A549 (cell line): Measurements from ENCODE around the genes KMT5B and PPP6R3.

GRCh38 chr11:68040103-68041031 lies 1.5 kb downstream of the TCIRG1 start:
- PRO-cap: no peak
CAGE:
- cytosol, long polyA plus RNA: no peak
- long polyA plus RNA: no peak
- nucleus, long polyA plus RNA: no peak

GRCh38 chr11:68043187-68044193 lies 4.7 kb downstream of the TCIRG1 start:
- PRO-cap: no peak
CAGE:
- cytosol, long polyA plus RNA: no peak
- long polyA plus RNA: no peak
- nucleus, long polyA plus RNA: no peak

DNA sequence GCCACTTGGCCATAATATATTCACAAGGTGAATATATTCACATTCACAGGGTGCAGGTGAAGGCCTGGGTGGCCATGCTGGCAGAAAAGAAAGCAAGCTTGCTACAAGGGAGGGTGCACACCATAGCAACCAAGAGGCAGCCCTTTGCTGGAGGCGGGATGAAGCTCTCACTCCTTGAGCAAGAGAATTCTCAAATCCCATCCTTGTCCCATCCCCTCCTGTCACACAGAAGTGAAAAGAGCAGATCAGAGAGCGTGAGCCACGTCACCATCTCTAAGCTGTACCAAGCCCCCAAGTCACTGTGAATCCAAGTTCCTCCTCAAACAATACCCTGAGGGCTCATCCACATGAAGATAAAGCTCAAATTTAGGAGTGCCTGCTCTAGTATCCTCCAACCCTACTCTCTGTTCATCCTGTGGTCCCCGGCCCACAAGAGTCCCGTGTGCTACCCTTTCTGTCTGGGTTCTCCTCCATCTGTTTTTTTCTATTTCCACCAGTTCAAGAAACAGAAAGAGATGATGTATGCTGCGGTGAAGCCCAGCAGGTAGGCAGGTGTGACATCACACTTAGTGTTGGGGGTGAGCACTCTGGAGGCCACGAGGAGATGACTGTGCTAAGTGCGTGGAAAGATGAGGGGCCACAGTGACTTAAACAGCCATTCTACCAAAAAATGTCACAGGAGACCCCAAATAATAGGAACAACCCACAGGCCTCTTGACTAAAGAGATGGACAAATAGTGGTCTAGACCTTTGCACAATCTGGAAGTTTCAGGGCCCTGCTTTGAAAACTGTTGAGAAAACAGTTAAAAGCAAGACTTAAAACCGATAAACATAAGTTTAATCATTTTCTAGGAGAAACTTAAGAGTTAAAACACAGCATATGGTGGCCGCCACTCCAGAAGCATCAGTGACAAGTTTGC lies 23.7 kb downstream of the TCIRG1 start:
- PRO-cap: no peak
CAGE:
- cytosol, long polyA plus RNA: no peak
- long polyA plus RNA: no peak
- nucleus, long polyA plus RNA: no peak

GRCh38 chr11:68067625-68068350 lies 29.0 kb downstream of the TCIRG1 start:
- PRO-cap: no peak
CAGE:
- cytosol, long polyA plus RNA: no peak
- long polyA plus RNA: no peak
- nucleus, long polyA plus RNA: no peak

DNA sequence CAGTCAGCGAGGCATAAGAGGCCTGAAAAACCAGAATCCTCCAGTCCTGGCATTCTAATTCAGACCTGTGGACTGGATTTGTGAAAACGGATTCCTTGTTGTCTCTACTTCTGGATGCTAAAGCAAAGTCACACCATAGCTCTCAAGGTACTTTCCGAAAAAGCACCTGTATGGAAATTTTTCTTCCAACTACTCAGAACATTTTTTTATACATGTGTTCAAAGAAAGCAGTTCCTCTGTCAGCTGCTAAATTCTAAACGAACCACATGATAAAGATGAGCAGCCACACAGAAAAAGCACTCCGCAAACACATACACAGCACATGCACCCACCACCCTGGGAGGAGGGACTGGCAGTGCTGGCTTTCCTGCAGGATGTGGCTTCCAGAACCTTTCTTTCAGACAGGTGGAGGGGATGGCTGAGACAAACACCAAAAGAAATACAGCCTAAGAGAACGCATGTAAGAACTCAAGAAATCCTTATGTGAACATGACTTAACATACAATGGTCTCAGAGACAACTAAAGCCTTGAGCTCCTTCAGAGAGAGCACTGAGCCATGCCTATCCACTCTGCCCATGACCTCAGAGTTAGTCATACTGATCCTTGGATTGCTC lies 43.0 kb upstream of the CHKA start:
- PRO-cap: no peak
CAGE:
- cytosol, long polyA plus RNA: no peak
- long polyA plus RNA: no peak
- nucleus, long polyA plus RNA: no peak

DNA sequence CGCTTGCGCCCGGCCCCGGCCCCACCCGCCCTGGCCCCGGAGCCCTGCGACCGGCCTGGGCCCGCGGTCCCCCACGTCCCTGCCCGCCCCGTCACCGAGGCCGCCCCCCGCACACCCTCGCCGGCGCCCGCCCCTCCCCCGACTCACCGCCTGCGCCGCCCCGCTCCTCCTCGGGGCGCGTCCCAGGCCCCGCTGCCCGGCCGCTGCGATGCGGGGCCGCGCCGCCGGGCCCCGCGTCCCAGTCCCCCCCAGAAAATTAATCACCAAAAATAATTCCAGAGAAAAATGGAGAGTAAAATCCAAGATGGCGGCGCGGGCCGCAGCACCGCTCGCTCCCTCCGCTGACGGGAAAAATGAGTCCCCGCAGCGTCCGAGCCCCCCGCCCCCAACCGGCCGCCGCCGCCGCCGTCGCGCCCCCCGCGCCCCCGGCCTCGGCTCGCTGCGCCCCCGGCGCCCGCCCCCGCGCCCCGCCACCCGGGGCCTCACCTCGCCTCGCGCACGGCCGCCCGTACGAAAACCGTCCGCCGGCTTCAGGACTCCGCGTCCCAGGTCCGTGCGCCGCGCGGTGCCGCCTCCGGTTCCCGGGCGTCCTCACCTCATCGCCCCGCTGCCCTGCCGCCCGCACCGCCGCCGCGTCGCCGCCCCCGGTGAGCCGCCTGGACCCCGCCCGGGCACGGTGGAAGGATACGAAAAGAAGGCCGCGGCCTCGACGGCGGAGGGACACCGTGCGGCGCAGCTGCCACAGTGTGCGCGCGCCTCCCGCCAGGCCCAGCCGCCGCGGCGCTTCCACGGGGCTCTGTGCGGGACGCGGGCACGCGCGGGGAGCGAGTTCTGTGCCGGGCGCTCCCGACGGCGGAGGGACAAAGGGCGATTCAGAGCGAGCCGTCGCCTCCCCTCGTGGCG lies at the start of gene KMT5B:
Gene KMT5B, minus strand, starts transcription at position 306 of the 903 bp plus-strand sequence.
- PRO-cap: bidirectional peak, plus-strand start outside the sequence, minus-strand start at position 650 of the sequence
CAGE:
- cytosol, long polyA plus RNA: no peak
- long polyA plus RNA: start-site peak on the minus strand centred at position 295 of the sequence, 91 bp wide, 64 and 14 reads in 2 replicates; start-site peak on the minus strand centred at position 563 of the sequence, 127 bp wide, 286 and 98 reads in 2 replicates
- nucleus, long polyA plus RNA: no peak

GRCh38 chr11:68270506-68271013 lies 1.2 kb downstream of the C11orf24 start:
- PRO-cap: no peak
CAGE:
- cytosol, long polyA plus RNA: no peak
- long polyA plus RNA: no peak
- nucleus, long polyA plus RNA: no peak

- PRO-cap: no peak
CAGE:
- cytosol, long polyA plus RNA: no peak
- long polyA plus RNA: no peak
- nucleus, long polyA plus RNA: no peak
These were observed 2.4 kb downstream of the LRP5 start for GRCh38 chr11:68314450-68315502.

GRCh38 chr11:68321726-68322121 lies 9.3 kb downstream of the LRP5 start:
- PRO-cap: no peak
CAGE:
- cytosol, long polyA plus RNA: no peak
- long polyA plus RNA: no peak
- nucleus, long polyA plus RNA: no peak

- PRO-cap: no peak
CAGE:
- cytosol, long polyA plus RNA: no peak
- long polyA plus RNA: no peak
- nucleus, long polyA plus RNA: no peak
These were observed 61.2 kb downstream of the LRP5 start for GRCh38 chr11:68373506-68374086.

DNA sequence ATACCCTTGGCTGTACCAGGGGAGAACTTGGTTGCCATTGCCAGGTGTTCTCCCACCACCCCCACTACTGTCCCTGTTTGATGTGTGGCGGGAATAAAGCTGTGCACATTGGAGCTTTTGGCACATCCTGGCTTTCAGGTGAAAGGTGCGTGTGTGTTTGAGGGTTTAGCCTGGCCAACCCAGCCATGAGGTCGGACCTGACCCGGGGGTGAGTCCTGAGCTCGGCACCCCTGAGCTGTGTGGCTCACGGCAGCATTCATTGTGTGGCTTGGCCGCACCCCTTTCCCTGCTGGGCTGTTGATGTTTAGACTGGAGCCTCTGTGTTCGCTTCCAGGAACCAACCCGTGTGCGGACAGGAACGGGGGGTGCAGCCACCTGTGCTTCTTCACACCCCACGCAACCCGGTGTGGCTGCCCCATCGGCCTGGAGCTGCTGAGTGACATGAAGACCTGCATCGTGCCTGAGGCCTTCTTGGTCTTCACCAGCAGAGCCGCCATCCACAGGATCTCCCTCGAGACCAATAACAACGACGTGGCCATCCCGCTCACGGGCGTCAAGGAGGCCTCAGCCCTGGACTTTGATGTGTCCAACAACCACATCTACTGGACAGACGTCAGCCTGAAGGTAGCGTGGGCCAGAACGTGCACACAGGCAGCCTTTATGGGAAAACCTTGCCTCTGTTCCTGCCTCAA lies 54.2 kb upstream of the PPP6R3 start:
- PRO-cap: no peak
CAGE:
- cytosol, long polyA plus RNA: no peak
- long polyA plus RNA: no peak
- nucleus, long polyA plus RNA: no peak

DNA sequence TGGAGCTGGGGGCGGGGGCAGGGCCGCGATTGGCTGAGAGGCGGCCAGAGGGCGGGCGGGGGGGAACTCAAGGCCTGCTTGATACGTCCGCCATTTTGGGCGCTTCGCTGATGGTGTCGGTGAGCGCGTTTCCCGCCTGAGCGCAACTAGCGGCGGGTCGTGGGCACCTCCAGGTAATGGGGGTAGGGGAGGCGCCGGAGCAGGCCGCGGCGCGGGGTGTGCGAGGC lies at the start of gene PPP6R3:
Gene PPP6R3, plus strand, starts transcription at position 98 of the 227 bp plus-strand sequence.
- PRO-cap: bidirectional peak, plus-strand start at position 84 of the sequence, minus-strand start outside the sequence
CAGE:
- cytosol, long polyA plus RNA: start-site peak on the plus strand centred at position 108 of the sequence, 100 bp wide, 342 and 257 reads in 2 replicates
- long polyA plus RNA: start-site peak on the plus strand centred at position 117 of the sequence, 96 bp wide, 5,611 and 5,286 reads in 2 replicates
- nucleus, long polyA plus RNA: start-site peak on the plus strand centred at position 105 of the sequence, 19 bp wide, 263 and 106 reads in 2 replicates

GRCh38 chr11:68469903-68470699 lies 9.5 kb downstream of the PPP6R3 start:
- PRO-cap: no peak
CAGE:
- cytosol, long polyA plus RNA: no peak
- long polyA plus RNA: no peak
- nucleus, long polyA plus RNA: start-site peak on the plus strand at chr11:68470204-68470396, 26 and 29 reads in 2 replicates

GRCh38 chr11:68590578-68590921 lies 93.8 kb upstream of the GAL start:
- PRO-cap: no peak
CAGE:
- cytosol, long polyA plus RNA: no peak
- long polyA plus RNA: no peak
- nucleus, long polyA plus RNA: no peak

DNA sequence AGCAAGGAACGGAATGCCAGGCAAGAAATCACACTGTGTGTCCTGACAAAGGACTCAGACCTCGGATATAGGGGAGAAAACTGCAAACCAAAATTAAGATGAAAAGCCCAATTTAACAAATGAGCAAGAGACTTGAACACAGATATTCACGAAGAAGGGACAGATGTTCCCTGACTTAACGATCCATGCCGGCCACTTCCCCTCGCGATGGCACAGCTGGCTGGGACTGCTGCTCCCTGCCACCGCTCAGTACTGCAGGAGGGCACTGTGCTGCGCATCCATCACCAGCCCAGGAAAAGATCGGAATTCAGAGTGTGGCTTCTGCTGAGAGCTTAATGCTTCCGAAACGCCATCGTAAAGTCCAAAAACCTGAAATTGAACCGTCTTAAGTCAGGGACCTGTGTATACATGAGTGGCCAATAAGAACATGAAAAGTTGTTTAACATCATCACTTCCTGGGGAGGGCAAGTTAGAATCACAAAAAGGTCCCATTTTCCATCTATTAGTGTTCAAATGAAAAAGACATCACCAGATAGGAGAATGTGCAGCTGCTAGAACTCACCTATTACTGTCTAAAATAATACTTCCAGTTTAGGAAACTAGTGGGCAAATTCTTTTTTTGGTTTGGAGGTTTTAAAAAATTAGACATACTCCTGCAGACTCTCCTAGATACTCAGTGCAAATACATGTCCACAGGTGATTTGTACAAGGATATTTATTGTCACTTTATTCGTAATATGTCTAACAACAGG lies 67.6 kb upstream of the GAL start:
- PRO-cap: no peak
CAGE:
- cytosol, long polyA plus RNA: no peak
- long polyA plus RNA: no peak
- nucleus, long polyA plus RNA: no peak

DNA sequence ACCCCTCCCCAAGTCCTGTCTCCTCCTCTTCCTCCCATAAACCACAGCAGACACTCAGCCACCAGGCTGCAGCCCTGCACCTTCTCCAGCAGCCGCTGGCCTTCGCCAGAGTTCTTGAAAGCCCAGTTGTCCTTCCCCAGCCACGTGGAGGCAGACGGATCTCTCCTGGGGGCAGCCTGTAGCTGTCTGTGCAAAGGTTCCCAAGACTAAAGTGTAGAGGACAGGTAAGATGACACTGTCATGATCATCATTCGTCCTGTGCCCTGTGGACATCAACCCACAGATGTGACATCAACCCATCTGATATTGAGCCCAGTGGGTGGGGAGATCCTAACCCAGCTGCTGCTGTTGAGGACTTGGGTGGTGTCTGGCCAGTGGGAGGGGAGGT lies 1.4 kb upstream of the GAL start:
- PRO-cap: no peak
CAGE:
- cytosol, long polyA plus RNA: no peak
- long polyA plus RNA: no peak
- nucleus, long polyA plus RNA: no peak

DNA sequence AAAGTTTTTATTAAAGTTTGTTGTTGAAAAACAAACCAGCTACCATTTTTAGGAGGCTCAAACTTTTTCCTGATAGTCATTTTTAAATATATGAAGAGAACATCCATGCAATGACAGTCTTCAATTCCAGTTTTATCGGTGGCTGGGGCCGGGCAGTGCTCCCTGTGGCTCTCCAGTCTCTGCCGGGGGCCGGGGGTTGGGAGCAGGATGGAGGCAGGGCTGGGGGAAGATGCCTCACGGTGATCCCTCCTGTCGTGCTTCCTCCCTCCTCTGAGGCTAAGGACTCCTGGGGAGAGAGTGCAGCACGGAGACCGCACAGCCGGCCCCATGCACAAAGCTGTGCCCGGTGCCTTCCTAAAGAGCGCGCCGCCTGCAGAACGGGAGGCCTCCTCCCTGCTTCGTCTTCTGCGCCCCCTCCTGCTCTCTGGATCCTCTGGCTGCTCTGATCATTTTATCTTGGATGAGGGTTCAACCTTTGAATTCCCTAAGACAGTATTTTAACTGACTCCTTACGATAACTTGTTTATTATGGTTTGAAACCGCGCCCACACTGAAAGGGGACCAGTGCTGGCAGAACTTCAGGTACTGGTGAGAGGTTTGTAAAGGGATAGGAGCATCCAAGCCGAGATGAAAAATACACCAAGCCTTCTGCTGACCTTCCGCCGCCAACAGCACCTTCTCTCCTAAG lies 20.6 kb downstream of the GAL start:
- PRO-cap: no peak
CAGE:
- cytosol, long polyA plus RNA: no peak
- long polyA plus RNA: no peak
- nucleus, long polyA plus RNA: no peak

DNA sequence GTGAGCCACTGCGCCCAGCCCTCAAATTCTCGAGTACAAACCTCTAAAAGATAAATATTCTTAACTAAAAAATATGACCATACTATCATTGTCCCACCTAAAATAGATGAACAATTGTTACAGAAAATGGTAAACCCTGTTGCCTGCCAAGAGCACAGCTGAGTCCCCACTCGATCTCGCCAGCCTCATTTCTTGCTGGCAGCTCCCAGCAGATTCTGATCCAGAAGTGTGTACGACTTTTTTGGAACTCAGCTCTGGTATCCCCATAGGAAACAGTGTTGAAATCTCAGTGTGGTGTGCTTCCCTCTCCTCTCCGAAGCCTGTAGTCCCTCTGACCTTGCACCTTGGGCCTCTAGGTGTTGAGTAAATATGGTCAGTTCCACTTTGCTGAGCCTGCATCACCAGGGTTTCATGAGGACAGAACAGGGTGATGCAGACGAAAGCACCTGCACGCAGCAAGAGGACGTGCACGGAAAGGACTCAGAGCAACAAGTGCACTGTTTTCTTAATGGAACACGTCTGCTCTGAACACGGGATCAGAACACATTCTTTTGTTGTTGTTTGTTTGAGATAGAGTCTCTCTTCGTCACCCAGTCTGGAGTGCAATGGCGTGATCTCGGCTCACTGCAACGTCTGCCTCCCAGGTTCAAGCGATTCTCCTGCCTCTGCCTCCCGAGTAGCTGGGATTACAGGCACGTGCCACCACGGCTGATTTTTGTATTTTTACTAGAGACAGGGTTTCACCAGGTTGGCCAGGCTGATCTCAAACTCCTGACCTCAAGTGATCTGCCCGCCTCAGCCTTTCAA lies 3.7 kb upstream of the CPT1A start:
- PRO-cap: no peak
CAGE:
- cytosol, long polyA plus RNA: no peak
- long polyA plus RNA: no peak
- nucleus, long polyA plus RNA: no peak

GRCh38 chr11:68857329-68857670 lies 15.6 kb upstream of the CPT1A start:
- PRO-cap: no peak
CAGE:
- cytosol, long polyA plus RNA: no peak
- long polyA plus RNA: no peak
- nucleus, long polyA plus RNA: no peak

DNA sequence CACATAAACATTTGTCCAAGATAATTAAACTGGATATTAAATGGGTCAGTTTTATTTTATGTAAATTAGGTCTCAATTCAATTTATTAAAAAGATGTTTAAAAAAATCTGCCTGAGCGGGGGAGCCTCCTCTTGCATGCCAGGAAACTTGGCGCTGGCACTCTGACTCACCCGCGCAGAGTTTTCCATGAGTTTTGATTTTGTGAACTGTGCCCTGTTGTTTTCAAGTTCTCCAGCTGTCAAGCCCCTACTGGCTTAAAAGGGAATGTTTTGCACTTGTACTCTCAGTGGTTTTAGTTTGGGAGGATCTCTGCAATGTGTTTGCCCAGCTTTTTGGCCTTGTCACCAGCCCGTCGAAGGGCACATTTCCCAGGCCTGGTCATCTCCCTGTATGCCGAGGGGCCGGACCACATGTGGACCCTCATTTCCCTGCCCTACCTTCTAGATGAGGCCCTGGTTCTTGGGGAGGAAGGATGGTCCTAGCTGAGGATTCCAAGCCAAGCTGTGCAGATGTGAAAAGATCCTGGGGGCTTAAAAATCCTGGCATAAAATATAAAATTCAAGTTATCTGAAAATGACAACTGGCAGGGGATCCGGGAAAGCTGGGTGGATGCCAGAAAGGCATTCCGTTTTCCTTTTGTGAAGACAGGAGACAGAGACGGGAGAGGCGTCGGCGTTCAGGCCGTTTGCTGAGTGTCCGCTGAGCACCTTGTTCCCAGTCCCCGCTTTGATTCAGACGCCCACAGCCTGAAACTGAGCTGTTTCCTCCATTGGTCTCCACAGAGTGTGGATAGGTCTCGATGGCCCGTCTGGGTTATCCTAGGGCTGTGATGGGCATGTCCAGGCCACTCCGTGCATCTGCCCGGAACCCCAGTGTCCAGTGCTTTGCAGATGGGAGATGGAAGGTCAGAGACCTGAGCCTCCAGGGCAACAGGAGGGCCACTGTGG lies 12.0 kb downstream of the MRGPRF start:
- PRO-cap: no peak
CAGE:
- cytosol, long polyA plus RNA: no peak
- long polyA plus RNA: no peak
- nucleus, long polyA plus RNA: no peak